Mucosa of descending colon (tissue), 1 donor: Measurements from ENCODE around the genes SUSD1 and HDHD3.

GRCh38 chr9:111030434-111031124, 7.7 kb downstream of the LPAR1 start:
- PRO-cap: no peak

DNA sequence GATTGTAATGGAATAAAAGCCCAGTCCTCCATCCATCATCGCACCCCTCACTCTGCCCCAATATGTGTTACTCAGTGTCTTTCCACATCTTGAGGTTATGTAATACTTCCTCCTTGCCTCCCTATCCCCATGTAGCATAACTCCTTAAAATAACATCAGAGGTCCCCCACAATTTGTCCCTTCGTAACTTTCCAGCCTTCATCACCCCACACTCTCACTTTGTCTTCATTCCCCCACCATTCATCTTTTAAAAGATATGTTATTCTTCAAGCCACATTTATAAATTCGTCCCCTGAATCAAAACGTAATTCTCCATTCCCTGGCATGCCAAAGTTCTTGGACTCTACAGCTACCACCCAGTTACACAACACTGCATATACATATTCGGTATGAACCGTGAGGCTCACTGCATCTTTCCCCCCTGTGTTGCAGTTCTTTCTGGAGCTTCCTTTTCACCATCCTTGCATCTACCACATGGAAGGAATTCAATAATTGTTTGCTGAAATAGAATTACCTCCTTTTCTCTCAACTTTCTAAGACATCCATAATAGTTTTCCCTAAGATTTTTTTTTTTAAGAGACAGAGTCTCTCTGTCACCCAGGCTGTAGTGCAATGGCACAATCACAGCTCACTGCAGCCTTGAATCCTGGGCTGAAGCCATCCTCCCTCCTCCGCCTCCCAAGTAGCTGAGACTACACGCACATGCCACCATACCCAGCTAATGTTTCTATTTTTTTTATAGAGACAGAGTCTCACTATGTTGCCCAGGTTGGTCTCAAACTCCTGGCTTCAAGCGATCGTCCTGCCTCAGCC, 3.4 kb downstream of the LPAR1 start:
- PRO-cap: no peak

- PRO-cap: no peak
Measured at GRCh38 chr9:111783642-111784207, 11.0 kb downstream of the SHOC1 start.

DNA sequence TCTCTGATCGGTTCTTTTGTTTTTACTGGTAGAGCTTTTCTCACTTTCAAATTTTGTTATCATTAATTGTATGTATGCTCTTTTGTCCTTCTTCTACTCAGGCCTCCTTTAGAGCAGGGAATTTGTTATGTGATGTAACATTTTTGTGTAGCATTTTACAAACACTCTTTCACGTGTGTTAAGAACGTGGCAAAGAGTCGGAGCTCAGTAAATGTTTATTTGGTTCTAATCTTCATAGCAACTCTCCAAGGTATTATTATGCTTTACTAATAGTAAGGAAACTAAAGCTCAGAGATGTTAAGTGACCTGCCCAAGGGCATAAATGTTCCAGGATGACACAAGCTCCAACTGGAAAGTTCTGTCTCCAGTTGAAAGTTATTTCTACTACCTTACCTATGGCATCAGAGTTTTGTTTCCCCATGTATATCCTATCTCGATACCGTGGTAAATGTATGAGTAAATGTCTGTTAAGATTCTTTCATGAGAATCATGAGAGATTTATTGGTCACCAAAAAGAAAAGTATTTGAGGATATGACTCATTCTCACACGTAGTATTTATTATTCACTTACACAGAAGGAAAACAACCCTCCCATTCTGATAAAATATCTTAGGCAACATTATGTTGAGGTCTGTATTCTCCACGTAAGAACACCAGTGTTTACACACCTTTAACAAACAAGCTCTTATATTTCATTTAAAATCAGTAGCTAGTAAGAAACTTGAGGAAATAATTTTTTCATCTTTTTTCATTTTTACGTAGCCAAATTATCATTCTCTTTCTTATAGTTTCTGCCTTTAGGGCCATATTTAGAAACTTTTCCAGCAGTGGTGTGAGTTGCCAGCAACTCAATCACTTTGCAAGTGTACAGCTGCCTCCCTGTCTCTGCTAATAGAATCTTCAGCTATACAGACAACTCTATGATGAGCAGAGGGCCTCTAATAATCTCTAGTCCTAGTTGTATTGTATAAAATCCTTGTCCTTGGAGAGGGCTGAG, 11.1 kb upstream of the SHOC1 start:
- PRO-cap: no peak

DNA sequence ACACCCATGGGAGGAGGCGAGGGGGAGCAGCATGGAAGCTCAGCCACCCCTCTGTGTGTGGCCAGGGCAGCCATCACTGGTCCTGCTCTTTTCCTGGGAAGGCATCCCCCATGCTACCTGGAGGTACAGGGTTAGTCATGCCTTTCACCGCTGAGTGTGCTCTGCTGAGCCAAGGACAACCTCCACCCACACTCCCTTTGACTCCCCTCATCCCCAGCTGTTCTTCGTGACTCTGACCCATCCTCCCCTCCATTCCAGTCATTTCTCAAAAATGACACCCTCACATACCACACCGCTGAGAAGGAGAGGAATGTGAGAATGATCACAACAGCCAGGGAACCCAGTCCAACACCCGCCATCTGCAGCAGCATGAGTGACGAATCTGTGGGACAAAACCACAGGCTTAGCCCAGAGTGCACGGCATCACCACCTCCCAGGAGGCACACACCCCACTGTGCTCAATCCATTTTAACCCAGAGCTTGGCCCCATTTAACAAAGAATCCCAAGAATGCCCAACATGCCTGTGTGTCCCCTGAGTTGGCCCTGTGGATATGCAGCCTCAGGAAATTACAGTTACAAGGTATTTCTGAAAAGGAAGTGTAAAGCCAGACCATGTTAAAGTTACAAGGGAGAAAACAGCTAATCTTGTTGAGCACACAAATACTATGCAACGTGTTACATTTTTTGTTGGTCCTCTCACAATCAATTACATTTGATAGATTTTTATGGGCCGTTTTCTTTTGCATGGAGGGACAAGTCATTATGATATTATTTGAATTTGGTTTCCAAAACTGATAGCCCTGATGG, 133.3 kb downstream of the SUSD1 start:
- PRO-cap: no peak

GRCh38 chr9:112174955-112175596, at the start of gene SUSD1:
SUSD1 (minus strand) TSS chr9:112175297.
- PRO-cap: bidirectional peak, plus-strand start at chr9:112175327, minus-strand start at chr9:112175272; bidirectional peak, plus-strand start at chr9:112175411, minus-strand start at chr9:112175426

DNA sequence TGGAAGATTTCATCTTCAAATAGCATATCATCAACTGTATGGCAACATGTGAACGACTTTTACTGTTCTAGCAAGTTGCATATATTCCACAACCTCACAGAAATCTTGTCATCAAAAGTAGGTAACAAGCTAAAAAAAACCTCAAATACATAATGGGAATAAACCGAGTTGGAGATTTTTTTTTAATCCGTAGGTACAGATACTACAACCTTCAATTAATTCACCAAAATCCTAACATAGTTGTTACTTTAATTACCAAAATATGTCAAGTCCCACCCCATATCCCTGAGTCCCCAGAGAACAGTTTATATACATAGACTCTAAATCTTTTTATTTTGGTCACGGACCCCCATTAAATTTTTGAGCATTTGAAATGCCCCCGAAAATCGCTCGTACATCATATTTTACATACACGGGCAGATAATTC, 1.0 kb downstream of the PTBP3 start:
- PRO-cap: no peak

- PRO-cap: no peak
Measured at GRCh38 chr9:112556144-112556424, 69.5 kb downstream of the KIAA1958 start.

- PRO-cap: no peak
Measured at GRCh38 chr9:112763777-112764756, 13.5 kb downstream of the SNX30 start.

- PRO-cap: no peak
Measured at GRCh38 chr9:113011819-113012385, 44.6 kb downstream of the ZFP37 start.

- PRO-cap: no peak
Measured at GRCh38 chr9:113125445-113125753, 25.4 kb upstream of the SLC31A2 start.

DNA sequence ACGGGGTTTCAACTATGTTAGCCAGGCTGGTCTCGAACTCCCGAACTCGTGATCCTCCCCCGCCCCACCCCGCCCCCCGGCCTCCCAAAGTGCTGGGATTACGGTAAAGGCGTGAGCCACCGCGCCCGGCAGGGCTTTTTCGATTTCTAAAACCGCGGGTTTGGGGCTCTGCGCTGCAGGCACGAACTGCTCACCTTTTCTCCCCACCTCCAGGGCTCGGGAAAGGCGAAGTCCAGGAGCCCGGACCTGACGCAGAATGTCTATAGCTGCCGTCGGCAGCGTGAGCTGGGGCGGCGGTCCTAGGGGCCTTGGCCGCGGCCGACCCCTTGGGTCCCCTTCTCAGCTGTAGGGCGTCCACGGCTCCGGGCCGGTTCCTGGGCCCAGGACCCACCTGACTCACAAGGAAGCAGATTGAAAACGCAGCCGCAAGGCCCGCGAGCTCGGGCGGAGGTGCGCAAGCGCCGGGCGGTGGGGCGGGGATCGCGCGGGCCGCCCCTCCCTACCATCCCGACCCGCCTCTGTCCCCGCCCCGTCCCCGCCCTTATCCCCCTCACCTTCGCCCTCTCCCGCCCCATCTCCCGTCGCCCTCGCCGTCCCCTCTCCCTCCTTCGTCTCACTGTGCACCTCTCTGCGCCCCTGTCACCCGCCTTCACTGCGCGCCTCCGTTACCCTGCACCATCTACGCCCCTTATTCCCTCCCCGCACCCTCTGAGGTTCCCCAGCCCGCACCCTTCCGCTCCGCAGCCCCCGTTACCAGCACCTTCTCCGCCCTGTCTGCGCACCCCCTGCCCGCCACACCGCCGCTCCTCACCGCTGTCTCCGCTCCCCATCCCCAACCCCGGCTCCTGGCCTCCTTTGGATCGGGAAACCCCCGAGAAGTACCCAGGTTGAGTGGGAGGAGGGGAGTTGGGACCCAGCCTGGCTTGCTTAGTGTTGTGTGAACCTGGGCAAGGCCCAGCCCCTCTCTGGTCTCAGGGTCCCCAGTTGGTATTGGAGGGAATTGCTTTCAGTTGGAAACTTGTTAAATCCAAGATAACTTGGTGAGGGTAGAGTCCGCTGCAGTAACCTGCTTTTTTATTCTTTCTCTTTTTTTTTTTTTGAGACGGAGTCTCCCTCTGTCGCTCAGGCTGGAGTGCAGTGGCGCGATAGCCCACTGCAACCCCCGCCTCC, at the start of gene HDHD3:
HDHD3 (minus strand) TSS at position 452 of the 1,170 bp plus-strand sequence.
- PRO-cap: bidirectional peak, plus-strand start at position 574 of the sequence, minus-strand start at position 400 of the sequence

DNA sequence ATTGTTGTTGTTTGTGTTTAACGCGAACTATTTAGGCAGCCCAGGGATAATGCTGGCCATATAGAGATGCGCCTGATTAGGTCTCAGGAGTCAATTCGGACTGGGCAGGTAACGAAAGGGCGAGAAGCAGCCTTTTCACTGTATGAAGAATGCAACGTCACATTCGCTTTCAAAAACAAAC, 374 bp downstream of the C9orf43 start:
- PRO-cap: bidirectional peak, plus-strand start at position 93 of the sequence, minus-strand start at position 102 of the sequence

GRCh38 chr9:113488166-113489013, 24.9 kb downstream of the RGS3 start:
- PRO-cap: no peak

- PRO-cap: no peak
Measured at GRCh38 chr9:113492139-113492830, 28.8 kb downstream of the RGS3 start.

DNA sequence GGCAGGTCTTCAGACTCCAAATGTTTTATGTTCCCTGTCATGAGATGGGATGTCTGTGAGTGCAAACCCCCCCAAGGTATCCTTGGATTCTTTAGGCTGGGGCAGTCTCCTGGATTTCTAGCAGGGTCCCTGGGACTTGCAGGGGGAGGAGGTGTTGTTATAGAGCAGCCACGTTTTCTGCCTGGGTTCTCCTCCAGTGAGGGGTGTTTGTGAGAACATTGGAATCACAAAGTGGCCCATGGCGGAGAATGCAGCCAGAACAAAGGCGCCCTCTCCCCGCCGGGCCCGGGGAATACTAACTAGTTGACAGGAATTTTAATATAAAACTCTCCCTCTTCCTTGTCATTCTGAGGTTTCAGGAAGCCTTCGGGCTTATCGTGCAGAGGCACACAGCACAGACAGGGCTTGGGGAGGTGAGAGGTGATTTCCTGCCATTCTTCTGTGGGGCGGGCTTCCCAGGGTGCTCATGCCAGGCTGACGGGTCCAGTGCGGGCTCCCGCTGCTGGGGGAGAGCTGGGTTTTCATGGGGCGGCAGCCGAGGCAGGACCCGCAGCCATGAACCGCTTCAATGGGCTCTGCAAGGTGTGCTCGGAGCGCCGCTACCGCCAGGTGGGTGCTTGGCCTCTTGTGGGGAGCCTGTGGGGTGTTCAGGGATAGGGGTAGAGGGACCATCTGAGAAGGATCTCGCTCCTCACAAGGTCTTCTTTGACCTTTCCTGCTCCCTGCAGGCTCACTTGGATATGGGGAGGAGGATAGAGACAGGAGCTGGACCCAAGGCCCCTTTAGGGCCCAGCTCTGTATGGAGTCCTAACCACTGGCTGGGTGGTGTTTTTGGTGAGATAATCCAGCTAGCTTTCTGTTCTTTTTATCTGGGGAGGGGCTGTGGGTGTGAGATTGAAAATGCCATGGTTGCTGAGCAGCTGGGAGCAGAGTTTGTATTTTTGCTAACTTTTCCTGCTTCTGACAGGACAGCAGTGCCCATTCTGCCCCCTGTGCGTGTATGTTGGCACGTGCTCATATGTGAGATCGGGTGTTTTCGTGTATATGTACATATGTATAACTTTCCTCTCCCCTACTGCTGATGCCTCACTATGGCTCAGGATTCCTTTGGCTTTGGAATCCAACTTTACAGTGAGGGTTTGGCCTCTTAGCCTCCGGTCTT, 37.9 kb downstream of the RGS3 start:
- PRO-cap: bidirectional peak, plus-strand start at position 486 of the sequence, minus-strand start at position 297 of the sequence

DNA sequence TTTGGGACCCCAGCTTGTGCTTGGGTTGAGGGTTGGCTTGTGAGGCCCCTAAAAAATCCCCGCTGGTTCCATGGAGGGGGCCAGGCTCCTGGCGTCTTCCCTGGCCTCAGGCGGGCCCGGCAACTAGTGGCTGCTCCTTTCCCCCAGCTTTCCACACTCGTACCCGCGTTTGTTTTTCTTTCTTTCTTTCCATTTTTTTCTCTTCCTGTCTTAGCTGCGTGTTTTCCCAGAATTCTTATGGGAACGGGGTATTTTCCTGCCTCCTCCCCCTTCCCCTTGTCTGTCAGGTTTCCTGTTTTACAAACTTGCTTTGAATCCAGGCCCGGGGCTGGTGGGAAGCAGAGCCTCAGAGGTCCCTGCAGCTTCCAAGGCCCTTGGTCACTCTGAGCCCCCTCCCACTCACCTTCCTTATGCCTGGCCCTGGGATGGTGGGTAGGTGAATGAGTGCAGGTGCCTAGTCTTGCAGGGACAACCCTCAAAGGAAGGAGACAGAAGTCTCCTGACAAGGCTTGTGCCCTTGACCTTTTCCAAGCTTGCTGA, 40.3 kb downstream of the RGS3 start:
- PRO-cap: no peak

GRCh38 chr9:113509536-113510002, 46.0 kb downstream of the RGS3 start:
- PRO-cap: bidirectional peak, plus-strand start at chr9:113509761, minus-strand start at chr9:113509621

DNA sequence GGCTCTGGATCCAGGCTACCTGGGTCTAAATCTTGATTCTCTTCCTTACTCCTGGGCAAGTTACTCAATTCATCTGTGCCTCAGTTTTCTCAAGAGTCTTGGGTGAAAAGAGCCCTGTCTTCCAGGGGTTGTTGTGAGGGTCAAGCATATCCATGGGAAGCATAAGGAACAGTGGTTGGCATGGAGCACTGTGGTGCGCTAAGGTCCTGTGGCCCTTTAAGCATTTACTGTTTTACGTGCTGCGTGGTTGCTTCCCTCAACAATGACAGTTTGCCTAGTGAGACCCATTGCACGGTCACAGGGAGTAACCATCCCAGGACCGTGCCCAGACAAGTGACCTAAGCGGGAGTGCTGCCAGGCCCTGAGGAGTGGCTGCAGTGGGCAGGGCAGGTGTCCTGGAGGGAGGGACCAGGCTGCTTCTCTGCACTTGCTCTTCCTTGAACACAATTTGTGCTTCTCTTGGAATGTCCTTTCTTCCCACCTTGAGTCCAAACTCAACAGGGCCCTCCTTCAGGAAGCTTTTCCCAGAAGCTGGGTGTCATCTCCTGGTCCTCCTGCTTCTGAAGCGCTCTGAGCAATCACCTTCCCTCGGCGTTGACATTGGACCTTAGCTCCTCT, 64.5 kb downstream of the RGS3 start:
- PRO-cap: bidirectional peak, plus-strand start at position 446 of the sequence, minus-strand start at position 276 of the sequence

DNA sequence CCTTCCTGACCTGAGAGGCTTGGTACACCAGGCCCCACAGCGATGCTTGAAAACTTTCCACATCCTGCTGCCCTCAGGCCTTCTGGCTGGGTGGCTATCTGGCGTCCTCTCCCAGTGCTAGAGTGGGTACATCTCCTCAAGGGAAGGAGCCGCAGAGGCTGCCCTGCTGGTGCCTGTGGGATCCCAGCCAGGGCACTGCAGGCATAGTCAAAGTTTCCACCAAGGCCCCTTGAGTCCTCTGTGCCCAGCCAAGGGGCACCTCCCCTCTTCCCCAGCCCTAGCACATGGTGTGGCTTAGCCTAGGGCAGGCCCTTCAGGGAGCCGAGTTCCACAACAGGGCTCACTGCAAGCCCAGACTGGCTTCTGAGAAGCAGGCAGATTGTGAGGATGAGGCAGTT, 103.1 kb downstream of the RGS3 start:
- PRO-cap: no peak